Mesenchymal stem cell of Wharton's jelly (primary cell): ENCODE data around the genes GRB14, SCN3A and CERS6.

DNA sequence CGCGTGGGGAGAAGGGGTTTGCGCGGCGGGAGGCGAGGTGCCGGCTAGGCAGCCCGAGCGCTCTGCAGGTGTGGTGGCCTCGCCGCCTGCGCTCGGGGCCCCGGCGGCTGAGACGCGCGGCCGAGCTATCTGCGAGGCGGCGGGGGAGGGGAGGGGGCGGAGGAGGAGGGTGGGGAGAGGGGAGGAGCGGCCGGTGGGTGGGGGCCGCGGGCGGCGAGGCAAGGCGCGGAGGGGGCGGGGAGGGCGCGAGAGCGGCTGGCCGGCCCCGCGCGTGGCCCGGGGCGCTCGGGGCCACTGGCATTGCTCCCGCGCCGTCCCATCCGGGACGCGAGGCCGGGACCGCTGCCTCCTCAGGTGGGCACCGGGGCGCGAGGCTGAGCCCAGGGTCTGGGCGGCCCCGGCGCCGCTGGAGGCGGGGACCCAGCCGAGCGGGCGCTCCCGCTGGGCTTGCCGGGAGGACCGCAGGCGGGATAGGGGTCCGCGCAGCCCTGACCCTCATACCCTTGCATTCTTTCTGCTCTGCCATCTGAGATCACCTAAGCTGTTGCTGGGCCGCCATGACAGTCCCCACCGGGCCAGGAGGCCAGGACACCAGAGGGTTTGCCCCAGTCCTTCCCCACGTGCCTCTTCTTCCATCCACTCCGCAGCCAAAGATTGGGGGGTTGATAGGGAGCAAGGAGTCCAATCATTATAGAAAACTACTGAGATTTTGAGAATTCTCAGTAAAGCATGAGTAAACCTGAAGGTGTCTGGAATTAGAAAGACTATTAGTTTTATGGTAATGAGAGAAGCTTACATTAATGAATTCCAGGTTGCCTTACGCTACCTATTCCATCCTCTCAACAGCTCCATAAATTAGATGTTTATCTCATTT is at the start of gene GRB14:
TSS of gene GRB14 (minus strand) at position 133 of the 874 bp plus-strand sequence.
- CAGE, long polyA plus RNA = no peak

GRCh38 chr2:164622224-164623222 is 1.2 kb upstream of the GRB14 start:
- CAGE, long polyA plus RNA = no peak

DNA sequence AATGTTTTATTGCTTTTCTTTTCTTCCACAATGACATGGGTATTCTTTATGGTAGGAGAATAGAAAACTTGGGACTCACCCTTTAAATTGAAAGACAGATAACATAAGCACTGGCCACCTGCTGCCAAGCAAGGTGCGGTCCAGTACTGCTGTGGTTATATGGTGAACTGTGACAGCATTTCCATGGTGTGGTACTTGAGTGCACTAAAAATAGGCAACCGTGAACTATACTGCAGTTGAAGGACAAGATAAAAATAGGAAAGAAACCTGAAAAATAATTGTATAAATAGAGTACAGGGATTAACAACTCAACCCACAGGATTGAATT is 54.4 kb upstream of the GRB14 start:
- CAGE, long polyA plus RNA = no peak

GRCh38 chr2:164784244-164785062 is 57.2 kb downstream of the COBLL1 start:
- CAGE, long polyA plus RNA = no peak

DNA sequence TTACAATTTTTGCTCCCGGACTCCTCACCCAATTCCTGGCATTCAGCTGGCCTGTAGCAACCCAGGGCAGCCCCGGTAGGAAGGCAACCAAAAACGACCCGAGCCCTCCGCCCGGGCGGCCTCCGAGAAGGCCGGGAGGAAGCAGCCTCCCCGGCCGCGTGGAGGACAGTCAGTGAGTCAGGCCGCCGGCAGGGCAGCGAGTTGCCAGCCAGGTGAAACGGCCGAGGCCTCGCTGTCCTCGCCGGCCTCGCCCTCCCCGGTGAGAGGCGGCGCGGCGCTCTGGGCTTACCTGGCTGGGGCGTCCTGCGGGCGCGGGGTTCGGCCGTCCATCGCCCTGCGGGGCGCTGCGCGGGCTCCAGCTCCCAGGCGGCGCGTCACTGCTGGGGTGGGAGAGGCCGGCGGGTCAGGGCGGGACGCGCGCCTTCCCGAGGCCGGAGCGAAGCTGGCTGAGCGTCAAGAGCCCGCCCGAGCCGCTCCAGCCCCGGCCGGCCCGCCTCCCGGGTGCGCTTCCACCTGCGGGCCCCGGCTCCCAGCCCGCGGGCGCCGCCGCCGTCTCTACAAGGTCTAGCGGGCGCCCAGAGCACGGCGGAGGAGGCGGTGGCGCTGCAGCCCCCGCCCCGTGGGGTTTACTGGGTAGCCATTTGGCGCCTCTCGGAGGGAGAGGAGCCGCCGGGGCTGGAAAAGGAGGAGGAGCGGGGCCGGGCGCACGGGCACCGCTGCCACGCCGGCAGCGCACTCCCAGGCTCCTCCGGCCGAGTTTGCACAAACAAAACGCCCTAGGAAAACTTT is 562 bp downstream of the COBLL1 start:
- CAGE, long polyA plus RNA = no peak

DNA sequence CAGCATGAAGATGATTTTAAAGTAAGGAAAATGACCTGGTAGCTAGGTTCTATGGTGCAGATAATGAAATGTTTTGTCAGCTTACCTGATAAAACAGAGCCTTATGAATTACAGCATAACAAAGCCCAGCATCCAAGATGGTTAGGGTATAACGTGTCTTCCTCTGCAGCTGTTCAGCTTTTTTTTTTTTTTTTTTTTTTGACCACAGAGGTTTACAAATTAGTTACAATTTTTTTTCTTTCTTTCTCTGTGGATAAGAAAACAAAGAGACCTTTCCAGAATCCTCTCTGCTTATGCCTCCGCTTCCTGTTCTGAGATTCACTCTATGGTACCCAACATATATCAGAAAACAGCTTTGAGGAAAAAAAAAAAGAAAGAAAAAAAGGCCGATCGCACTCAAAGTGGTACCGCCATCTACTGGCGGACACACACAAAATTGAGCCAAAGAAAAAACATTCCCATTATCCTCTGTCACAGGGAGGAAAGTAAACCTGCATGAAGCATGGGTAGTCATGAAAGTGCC is at the start of gene SCN3A:
TSS of gene SCN3A (minus strand) at position 313 of the 523 bp plus-strand sequence.
- CAGE, long polyA plus RNA = no peak

- CAGE, long polyA plus RNA = no peak
These were observed 3.5 kb upstream of the TTC21B start for GRCh38 chr2:165956872-165957647.

- CAGE, long polyA plus RNA = no peak
These were observed 157.2 kb upstream of the B3GALT1 start for GRCh38 chr2:167135532-167136130.

- CAGE, long polyA plus RNA = no peak
These were observed 82.8 kb downstream of the B3GALT1 start for GRCh38 chr2:167375641-167375903.

GRCh38 chr2:168094534-168095461 is 152.6 kb downstream of the STK39 start:
- CAGE, long polyA plus RNA = no peak

GRCh38 chr2:168139866-168140880 is 107.2 kb downstream of the STK39 start:
- CAGE, long polyA plus RNA = no peak

GRCh38 chr2:168244133-168244876 is 3.1 kb downstream of the STK39 start:
- CAGE, long polyA plus RNA = no peak

- CAGE, long polyA plus RNA = no peak
These were observed 2.3 kb downstream of the STK39 start for GRCh38 chr2:168245089-168245572.

GRCh38 chr2:168453372-168453864 is 2.7 kb upstream of the CERS6 start:
- CAGE, long polyA plus RNA = no peak

- CAGE, long polyA plus RNA = no peak
These were observed at the start of gene CERS6 for GRCh38 chr2:168455568-168456824. TSS of gene CERS6 (plus strand) at chr2:168456272.

- CAGE, long polyA plus RNA = no peak
These were observed 22.1 kb downstream of the CERS6 start for GRCh38 chr2:168478062-168478709.

- CAGE, long polyA plus RNA = no peak
These were observed 160.9 kb downstream of the CERS6 start for GRCh38 chr2:168617002-168617413.

GRCh38 chr2:168803982-168804815 is 1.8 kb downstream of the NOSTRIN start:
- CAGE, long polyA plus RNA = no peak

DNA sequence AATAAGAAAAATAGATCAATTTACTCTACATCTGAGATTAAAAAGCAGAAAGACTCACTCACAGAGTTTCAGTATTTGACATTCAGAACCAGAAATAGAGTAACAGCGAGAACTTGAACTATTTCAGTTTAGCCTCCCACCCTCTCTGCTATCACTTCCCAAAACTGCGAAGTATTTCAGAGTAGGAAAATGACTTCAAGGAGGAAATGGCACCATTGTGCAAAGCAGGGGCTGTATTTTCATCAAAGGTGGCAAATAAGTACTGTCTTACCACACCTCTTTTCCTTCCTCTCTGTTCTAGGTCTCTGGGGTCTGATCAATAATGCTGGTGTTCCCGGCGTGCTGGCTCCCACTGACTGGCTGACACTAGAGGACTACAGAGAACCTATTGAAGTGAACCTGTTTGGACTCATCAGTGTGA is 13.7 kb downstream of the DHRS9 start:
- CAGE, long polyA plus RNA = no peak

GRCh38 chr2:169258804-169259387 is 103.4 kb downstream of the LRP2 start:
- CAGE, long polyA plus RNA = no peak